Suprapubic skin (tissue), 4 donors: Measurements from ENCODE around the genes STK17A, COA1, UBE2D4, SPDYE1 and DBNL.

DNA sequence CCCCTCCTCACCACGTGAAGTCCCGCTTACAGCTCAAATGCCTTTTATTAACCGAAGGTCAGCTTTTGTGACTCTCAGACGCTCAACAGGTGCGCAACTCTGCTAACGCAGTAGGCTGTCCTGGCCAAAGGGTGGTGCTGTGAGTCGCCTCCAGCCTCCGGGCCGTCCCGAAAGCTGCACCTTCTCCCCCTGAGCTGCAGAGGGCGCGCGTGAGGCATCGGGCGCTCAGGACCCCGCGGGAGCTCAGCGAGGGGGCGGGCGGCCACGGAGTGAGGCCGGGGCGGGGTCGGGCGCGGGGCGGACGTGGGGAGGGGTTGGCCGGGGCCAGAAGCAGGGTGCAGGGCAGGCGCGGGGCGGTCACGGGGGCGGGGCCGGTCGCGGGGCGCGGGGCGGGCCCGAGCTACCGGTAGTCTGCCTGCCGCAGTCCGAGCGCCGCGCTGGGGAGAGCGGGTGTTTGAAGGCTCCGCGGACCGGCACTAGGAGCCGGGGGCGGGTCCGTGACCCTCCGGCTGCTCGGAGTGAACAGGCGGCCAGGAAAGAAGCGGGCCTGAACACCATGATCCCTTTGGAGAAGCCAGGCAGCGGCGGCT, at the start of gene STK17A:
TSS of gene STK17A (plus strand) at position 421 of the 590 bp plus-strand sequence.
- PRO-cap = unidirectional peak, plus-strand start at position 428 of the sequence
- RAMPAGE, long total RNA, 4 experiments = no peak in any of the 4 experiments

DNA sequence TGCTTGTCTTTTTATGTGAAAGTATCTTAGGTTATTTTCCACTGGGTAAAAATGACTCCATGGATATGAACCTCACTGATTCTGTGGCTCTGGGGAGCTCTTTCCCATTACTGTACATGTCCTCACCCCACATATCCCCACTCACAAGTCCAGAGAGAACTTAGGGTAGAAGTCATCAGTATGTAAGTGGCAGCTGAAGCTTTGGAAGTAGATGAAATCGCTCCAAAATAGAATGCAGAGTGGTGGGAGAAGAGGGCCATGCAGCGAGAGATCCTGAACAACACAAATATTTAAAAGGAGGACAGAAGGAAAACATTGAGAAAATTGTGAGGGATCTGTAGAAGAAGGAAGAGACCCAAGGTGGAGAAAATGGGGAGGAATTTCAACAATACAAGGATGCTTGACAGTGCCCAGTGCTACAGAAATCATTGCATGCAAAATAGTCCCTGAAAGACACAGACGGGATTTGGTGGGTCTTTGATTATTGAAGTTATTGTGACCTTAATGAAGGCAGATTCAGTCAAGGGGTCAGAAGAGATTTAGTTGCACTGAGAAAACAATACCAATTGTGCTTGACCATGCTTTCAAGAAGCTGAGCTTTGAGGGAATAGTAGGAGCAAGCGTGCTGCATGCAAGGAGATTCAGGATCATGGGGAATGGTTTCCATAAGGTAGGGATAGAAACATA, 35.9 kb downstream of the STK17A start:
- PRO-cap = no peak
- RAMPAGE, long total RNA, 4 experiments = start-site peak on the plus strand in 1 of 4 experiments, centred at positions 158 to 515 of the sequence, 6 to 7 reads per replicate

GRCh38 chr7:43669784-43670073, 59.6 kb downstream of the COA1 start:
- PRO-cap = no peak
- RAMPAGE, long total RNA, 4 experiments = no peak in any of the 4 experiments

- PRO-cap = no peak
- RAMPAGE, long total RNA, 4 experiments = no peak in any of the 4 experiments
Measured at GRCh38 chr7:43694793-43695221, 34.5 kb downstream of the COA1 start.

DNA sequence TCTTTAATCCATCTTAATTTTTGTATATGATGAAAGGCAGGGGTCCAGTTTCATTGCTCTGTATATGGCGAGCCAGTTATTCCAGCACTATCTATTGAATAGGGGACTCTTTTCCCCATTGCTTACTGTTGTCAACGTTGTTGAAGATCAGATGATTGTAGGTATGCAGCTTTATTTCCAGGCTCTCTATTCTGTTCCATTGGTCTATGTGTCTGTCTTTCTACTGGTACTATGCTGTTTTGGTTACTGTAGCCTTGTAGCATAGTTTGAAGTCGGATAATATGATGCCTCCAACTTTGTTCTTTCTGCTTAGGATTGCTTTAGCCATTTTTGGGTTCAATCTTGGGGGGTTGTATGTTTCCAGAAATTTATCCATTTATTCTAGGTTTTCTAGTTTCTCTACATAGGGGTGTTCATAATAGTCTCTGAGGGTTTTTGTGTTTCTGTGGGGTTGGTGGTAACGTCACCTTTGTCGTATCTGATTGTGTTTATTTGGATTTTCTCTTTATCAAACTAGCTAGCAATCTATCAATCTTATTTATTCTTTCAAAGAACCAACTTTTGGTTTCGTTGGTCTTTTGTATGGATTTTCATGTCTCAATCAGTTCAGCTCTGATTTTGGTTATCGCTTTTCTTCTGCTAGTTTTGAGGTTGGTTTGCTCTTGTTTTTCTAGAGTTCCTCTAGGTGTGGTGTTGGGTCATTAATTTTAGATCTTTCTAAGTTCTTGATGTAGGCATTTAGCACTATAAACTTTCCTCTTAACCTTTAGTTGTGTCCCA, 26.9 kb downstream of the COA1 start:
- PRO-cap = no peak
- RAMPAGE, long total RNA, 4 experiments = no peak in any of the 4 experiments

DNA sequence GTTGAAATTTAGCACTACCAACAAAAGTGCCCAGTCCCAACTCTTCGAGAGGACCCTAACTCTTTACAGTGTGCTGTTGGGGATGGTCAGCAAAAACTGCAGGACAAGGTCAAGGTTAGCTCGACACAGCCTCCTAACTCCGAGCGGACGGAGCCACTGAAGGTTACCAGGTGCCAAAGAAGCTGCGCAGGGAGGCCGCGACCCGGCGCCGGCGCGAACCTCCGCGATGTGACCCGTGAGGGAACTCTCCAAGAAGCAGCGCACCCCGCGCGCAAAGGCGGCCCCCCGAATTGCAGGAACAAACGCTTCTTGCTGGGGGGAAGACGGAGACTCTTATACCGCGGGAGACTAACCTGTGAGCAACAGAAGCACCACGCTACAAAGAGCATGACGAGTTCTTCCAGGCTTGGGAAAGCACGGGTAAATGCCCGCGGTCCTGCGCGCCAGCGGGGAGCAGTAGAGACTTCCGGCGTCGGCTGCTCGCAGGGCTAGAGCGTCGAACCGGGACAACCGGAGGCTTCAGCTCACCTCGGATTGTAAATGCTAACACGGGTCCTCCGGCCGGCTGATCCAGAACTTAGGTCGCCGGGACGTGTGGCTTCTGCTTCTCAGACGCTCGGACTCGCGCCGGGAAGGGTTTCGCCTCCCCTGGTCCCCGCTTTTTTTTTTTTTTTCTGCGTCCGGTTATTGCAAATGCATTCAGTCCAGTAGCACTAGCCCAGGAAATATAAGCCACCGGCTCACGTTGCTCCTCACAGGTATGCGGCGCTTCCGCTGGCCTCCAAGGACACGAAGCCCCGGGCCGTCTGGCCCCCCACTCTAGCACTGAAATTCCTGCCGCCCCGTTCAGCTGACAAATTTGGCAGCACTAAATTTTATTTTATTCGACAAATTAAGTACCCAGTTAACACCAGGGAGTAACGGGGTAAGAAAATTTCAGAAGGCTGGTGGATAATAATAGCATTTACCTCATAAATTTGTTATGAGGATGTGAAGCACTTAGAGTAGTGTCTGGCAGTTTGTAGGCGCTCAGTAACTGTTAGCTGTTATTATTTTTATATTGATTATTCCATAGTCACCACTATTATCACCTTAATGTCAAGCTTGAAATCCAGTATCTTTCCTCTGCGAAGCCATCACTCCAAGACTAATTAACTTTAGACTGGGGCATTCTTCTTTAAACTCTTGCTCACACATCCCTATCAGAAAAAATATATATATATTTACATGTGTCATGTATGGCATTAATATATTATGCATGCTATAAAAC, at the start of gene COA1:
TSS of gene COA1 (minus strand) at position 448 of the 1,270 bp plus-strand sequence.
- PRO-cap = bidirectional peak, plus-strand start at position 604 of the sequence, minus-strand start at position 416 of the sequence
- RAMPAGE, long total RNA, 4 experiments = start-site peak on the minus strand in 3 of 4 experiments, centred at positions 395 to 413 of the sequence, 31 to 47 reads per replicate

- PRO-cap = no peak
- RAMPAGE, long total RNA, 4 experiments = no peak in any of the 4 experiments
Measured at GRCh38 chr7:43790999-43791579, 32.6 kb downstream of the BLVRA start.

DNA sequence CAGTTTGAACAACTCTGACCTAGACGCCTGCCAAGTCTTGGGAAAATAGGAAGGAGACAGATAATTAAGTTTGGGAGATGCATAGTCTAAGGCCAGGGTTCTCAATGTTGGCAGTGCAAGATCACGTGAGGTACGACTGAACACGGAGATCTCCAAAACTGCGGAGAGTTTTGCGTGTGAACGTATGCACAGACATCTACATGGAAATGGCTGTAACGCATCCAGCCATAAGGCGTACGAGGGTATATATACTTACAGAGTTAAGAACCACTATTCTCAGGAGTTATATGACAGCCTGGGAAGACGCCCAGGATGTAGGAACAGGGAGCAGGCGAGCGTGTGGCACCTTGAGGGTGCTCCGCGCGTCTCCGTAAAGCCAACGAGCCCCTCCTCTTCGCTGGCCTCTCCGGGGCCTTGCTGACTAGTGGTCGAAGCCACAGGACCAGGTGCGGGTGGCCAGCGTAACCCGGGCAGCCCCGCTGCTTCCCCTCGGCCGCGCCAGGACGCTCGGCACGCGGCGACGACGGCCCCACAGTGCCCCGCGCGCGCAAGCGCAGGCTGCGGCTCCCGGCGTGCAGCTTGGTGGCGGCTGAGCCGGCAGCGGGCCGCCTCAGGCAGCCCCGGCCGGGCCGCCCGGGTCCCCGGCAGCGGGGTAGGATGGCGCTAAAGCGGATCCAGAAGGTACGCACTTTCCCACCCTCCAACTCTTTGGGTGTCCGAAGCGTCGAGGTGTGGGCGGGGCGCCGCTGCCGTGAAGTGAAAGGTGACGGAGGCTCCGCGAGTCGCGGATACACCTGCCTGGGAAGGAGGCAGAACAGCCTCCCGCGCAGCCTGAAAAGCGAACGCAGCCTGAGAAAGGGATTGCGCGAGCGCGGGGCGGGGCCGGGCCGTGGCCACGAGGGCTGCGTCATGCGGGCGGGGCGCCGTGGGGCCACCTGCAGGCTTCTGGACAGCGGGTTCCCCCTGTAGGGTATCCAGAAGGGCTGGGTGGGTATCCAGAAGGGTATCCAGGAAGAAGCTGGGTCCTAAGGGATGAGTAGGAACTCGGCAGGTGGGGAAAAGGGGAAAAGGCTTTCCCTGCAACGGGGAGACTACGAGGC, at the start of gene UBE2D4:
TSS of gene UBE2D4 (plus strand) at position 561 of the 1,100 bp plus-strand sequence.
- PRO-cap = bidirectional peak, plus-strand start at position 977 of the sequence, minus-strand start at position 826 of the sequence
- RAMPAGE, long total RNA, 4 experiments = start-site peak on the plus strand in 1 of 4 experiments, centred at position 572 of the sequence, 33 reads per replicate; start-site peak on the minus strand in 2 of 4 experiments, centred at positions 511 to 521 of the sequence, 23 to 46 reads per replicate

DNA sequence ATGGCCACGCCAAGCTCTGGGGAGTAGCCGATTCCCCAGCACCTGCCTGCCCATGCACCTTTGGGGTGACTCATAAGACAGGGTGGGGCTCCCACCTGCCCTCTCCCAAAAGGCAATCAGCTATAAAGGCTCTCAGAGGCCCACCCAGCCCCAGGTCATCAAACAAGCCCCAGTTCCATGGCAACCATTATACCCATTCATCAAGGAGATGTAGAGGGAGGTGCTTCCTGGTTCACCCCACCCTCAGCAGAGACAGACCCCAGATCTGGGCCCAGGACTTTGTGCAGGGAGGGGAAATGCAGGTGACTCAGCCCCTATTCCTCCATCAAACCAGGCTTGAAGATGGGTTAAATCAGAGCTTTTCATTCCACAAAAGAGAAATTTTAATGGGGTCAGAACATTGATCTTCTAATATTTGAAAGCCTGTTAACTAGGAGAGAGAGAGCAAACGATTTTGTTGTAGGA, at the start of gene SPDYE1:
TSS of gene SPDYE1 (plus strand) at position 240 of the 465 bp plus-strand sequence.
- PRO-cap = no peak
- RAMPAGE, long total RNA, 4 experiments = no peak in any of the 4 experiments

DNA sequence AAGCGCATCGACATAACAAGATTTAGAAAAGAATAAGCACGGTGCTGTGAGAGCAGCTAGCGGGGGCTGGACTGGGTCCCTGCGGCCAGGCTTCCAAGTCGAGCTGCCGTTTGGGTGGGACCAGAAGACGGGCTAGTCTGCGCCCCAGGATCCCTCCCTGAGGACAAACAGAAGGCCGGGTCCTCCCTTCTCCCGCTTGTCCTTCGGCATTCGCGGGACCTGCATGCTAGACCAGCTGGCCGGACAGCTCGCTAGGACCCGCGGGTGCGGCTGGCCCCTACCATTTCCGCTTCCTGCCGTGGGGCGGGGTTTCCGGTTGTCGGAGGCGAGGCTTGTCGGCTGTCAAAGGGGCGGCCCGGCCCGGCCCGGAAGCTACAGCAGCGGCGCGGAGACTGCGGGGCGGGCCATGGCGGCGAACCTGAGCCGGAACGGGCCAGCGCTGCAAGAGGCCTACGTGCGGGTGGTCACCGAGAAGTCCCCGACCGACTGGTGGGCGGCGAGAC, at the start of gene DBNL:
TSS of gene DBNL (plus strand) at position 371 of the 503 bp plus-strand sequence.
- PRO-cap = bidirectional peak, plus-strand start at position 380 of the sequence, minus-strand start at position 266 of the sequence
- RAMPAGE, long total RNA, 4 experiments = start-site peak on the plus strand in 4 of 4 experiments, centred at positions 372 to 382 of the sequence, 143 to 822 reads per replicate

GRCh38 chr7:44050657-44051243, 6.2 kb downstream of the DBNL start:
- PRO-cap = no peak
- RAMPAGE, long total RNA, 4 experiments = no peak in any of the 4 experiments

GRCh38 chr7:44066709-44067401, 1.5 kb upstream of the PGAM2 start:
- PRO-cap = no peak
- RAMPAGE, long total RNA, 4 experiments = no peak in any of the 4 experiments

- PRO-cap = no peak
- RAMPAGE, long total RNA, 4 experiments = no peak in any of the 4 experiments
Measured at GRCh38 chr7:44068611-44069431, 3.5 kb upstream of the PGAM2 start.

DNA sequence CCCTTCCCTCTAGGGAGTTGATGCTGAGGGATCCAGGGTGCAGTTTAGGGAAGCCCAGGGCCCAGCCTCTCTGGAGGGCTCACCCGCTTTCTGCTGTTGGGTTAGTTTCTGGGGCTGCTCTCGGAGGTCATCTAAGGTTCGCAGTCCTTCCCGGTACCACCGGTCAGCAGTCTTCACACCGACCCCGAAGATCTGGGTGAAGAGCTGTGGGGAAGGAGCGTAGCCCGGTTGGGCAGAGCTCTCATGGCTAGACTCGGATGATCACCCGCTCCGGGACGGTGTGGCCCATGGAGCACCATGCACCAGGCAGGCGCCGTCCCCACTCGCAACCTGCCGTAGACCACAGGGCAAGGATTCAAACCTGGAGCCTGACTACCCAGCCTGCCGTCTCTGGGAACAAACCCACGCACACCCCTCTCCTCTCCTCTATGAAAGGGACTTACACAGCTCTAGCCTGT, 5.9 kb downstream of the POLM start:
- PRO-cap = no peak
- RAMPAGE, long total RNA, 4 experiments = no peak in any of the 4 experiments

DNA sequence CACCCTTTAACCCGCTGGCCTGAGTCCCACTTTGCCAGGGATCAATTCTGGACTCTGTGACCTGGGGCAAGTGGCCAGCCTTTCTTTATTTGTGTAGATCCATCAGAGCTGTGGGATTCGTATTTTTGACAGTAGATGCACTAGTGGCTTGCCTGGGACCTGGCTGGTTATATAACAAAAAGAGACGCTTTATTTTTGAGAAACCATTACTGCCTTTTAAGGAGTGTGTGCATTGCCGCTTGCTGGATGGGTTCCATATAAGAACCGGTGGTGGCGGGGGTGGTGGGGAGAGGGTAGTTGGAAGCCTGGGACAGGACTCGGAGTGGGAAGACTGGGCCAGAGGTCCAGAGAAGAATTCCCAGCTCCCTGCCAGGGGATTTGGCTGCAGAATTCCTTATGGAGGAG, 7.9 kb upstream of the POLM start:
- PRO-cap = no peak
- RAMPAGE, long total RNA, 4 experiments = no peak in any of the 4 experiments

- PRO-cap = no peak
- RAMPAGE, long total RNA, 4 experiments = no peak in any of the 4 experiments
Measured at GRCh38 chr7:44100961-44101641, 3.0 kb upstream of the AEBP1 start.

DNA sequence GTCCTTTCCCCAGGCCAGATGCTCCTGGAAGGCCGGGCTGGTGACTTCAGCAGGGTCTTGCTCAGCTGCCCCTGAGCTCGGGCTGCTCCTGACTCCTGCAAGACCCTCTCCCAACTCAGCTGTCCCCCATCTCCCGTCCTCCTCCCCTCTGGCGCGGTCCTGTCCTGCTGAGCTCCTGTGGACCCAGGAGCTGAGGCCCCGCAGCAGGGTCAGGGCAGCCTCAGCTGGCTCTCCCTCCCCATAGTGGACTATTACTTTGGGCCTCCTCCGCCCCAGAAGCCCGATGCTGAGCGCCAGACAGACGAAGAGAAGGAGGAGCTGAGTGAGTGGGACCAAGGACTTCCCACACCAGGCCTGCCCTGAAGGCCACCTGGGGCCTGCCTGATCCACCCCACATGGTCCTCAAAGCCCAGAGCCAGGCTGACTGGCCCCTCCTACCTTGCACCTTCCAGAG, 4.5 kb downstream of the AEBP1 start:
- PRO-cap = no peak
- RAMPAGE, long total RNA, 4 experiments = start-site peak on the plus strand in 1 of 4 experiments, centred at position 257 of the sequence, 178 reads per replicate

DNA sequence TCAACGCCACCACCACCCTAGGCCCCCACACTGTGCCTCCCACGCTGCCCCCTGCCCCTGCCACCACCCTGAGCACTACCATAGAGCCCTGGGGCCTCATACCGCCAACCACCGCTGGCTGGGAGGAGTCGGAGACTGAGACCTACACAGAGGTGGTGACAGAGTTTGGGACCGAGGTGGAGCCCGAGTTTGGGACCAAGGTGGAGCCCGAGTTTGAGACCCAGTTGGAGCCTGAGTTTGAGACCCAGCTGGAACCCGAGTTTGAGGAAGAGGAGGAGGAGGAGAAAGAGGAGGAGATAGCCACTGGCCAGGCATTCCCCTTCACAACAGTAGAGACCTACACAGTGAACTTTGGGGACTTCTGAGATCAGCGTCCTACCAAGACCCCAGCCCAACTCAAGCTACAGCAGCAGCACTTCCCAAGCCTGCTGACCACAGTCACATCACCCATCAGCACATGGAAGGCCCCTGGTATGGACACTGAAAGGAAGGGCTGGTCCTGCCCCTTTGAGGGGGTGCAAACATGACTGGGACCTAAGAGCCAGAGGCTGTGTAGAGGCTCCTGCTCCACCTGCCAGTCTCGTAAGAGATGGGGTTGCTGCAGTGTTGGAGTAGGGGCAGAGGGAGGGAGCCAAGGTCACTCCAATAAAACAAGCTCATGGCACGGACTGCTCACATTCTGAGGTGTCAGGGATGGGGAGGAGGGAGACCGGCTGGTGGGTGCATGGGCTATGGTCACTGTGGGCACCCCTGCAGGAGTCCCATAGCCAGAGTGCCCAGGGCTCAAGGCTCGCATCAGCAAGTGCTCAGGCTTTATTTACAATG, 9.2 kb downstream of the POLD2 start:
- PRO-cap = no peak
- RAMPAGE, long total RNA, 4 experiments = no peak in any of the 4 experiments

- PRO-cap = no peak
- RAMPAGE, long total RNA, 4 experiments = no peak in any of the 4 experiments
Measured at GRCh38 chr7:44218107-44218714, 17.4 kb downstream of the YKT6 start.

- PRO-cap = no peak
- RAMPAGE, long total RNA, 4 experiments = no peak in any of the 4 experiments
Measured at GRCh38 chr7:44225558-44226176, 24.9 kb downstream of the YKT6 start.